GM19240 (cell line): Measurements from ENCODE around the genes A1BG, RPS5 and ZBTB45.

GRCh38 chr19:58352924-58354167 lies at the start of gene A1BG:
A1BG (minus strand) TSS chr19:58353492.
- RRBS: 86% methylated on average over 5 of the region's 33 CpGs

DNA sequence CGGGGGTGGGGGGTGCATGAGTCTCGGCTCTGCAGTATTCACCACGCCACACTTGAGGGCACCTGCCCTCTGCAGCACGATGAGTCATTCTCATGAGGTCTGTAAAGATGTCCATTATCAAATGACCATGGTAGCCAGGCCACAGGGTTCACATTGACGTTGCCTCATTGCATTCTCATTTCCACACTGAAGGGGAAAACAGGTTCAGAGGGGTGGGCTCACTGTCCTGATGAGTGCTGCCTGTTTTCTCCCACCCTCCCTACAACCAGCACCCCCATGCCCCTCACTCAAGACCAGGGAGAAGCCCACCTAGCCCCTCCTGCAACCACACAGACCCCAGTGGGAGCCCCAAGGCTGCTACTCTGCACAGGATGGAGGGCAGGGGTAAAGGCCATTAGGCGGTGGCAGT lies 2.0 kb upstream of the RPS5 start:
- RRBS: no CpG with 5 or more reads among the region's 6 CpGs

DNA sequence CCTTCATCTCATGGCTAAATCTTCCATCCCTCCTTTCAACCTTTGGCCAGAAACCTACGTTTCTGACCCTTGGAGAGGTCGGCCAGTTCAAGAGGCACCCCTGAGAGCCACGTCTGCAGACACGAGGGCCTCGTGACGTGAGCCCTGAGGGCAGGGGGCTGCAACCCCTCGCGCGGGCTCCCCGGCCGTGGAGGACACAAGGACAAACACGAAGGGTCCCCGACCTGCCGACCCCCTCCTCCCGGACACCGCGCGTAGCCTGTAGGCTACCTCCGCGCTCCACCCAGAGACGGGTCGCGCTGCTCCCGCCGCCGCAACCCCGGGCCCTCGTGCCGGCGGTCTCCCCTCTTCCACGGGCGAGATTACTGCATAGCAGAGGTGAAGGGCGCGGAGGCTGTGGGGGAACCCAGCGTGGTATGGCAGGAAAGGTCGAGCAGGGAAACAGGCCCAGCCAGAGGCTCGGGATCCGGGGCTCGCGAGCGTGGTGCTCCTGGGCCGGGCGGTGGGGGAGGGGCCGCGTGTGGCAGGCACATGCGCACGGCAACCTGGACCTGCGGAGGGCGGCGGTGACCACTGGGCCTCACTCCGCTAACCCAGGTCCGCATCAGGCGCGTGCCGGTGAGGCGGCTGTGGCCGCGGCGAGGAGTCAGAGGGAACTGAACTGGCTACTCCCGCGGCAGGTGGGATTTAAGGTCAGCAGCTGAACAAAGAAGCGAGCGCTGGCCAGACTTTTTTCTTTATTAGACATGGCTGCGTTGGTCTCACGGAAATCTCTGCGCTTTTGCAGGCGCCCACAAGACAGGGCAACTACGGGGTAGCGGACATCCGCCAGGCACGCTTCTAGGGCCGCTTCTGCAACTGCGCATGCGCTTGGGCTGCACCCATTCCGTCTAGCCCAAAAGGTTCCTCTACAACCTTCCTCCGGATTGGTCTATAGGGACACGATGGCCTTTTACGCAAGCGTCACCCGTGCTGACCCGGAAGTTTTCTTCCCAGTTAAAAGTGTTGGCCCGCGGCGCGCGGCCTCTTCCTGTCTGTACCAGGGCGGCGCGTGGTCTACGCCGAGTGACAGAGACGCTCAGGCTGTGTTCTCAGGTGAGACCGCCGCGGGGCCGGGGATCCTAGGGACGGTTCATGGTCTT lies at the start of gene RPS5:
TSS of gene RPS5 (plus strand) at position 1,025 of the 1,142 bp plus-strand sequence.
- RRBS: 2% methylated on average over 24 of the region's 97 CpGs

GRCh38 chr19:58474055-58474530 lies 2.1 kb upstream of the ZNF446 start:
- RRBS: no CpG with 5 or more reads among the region's 6 CpGs

DNA sequence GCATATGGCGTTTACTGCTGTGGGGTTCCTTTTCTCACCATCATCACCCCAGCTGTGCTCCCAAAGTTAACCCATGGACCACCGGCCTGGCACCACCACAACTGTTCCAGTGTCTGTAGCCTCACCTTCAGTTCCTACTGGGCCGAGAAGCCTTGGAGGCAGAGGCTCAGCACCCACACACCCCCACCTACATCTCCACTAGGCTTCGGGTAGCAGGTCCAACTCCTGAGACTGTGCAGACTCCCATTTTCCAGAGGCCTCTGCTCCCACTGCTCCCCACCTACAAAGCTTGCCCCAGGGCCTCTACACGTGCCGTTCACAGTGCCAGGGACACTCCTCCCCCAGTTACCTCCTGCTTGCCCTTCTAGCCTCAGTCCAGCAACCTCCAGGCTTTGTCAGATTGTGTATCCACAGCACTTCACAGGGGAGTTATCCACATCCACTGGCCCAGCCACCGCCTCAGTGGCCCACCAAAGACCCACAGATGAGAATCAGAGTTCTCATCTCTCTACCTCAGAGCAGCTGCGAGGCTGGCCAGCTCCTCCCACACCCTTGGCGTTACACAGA lies 14.1 kb downstream of the SLC27A5 start:
- RRBS: no CpG with 5 or more reads among the region's 9 CpGs

GRCh38 chr19:58519450-58520494 lies at the start of gene ZBTB45:
ZBTB45 (minus strand) TSS chr19:58519810.
- RRBS: 2% methylated on average over 27 of the region's 83 CpGs

GRCh38 chr19:58549925-58550975 lies 4.7 kb downstream of the CHMP2A start:
- RRBS: no CpG with 5 or more reads among the region's 22 CpGs